Metastatic Pancreatic Carcinoma in the Ovary (tissue), 1 donor: ENCODE results near the genes MRPS18C and NKX6-1.

DNA sequence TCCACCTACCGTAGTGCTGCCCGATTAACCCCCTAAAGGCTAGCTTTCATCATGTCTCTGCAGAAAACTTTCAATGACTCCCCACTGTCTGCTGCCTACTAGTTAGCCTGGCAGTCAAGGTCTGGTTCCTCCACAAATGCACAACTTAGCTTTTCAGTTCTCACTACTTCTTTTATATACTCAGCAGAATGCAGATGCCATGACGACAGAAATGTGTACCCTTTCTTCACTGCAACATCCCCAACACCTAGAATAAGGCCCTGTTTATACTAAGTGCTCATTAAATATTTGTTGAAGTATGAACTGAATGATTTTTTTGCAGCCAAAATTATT is 30.9 kb upstream of the RASGEF1B start:
- PRO-cap, result no peak

GRCh38 chr4:81628477-81628948 is 156.8 kb upstream of the RASGEF1B start:
- PRO-cap, result no peak

DNA sequence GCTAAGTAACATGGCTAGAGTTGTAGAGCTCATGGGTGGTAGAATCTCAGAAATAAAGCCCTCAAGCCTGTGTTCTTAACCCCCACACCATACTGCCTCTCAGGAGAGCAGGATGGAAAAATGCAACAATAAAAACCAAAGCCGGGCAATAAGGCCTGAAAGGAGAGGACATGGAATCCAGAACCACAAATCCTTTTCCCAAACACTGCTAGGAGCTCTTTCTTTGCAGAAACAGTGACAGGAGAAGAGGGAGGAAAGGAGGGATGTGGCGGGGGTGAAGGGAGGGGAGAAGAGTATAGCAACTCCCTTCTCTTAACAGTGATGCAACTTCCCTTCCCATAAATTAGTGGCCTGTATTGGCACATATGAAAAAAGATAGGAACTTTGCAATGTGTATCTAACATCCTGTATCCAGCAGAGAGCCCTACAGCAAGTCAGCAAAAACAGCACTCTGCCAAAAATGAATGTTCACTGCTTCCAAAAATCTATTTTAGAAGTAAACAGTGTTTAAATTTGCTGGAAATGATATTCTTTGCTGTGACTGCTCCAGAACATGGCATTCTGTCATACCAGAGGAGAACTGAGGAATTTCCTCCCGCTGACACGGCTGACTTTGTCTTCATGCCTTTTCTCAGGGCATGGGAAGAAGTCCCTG is 343.2 kb upstream of the RASGEF1B start:
- PRO-cap, result no peak

GRCh38 chr4:82223668-82224232 is 150.0 kb downstream of the HNRNPD start:
- PRO-cap, result no peak

DNA sequence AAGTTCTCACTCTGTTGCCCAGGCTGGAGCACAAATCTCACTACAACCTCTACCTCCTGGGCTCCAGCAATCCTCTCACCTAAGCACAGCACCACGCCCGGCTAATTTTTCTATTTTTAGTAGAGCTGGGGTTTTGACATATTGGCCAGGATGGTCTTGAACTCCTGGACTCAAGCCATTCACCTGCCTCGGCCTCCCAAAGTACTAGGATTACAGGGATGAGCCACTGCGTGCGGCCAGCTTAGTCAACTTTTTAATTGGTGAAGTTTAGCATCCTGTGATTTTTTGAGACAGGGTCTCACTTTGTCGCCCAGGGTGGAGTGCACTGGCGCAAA is 8.4 kb downstream of the HNRNPDL start:
- PRO-cap, result no peak

DNA sequence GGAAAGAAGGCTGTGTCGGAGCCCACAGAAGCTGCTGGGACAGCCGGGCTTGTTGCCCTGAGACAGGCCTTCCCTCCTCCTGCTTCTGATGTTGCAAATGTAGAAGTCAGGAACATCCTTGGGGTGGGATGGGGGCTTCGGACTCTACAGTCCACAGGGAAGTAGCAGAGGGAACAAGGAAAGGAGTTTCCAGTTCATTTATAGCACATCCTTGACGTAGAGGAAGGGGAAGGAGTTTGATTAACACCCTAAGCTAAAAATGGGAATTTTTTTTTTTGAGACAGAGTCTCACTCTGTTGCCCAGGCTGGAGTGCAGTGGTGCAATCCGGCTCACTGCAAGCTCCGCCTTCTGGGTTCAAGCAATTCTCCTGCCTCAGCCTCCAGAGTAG is 64.7 kb upstream of the TMEM150C start:
- PRO-cap, result no peak

DNA sequence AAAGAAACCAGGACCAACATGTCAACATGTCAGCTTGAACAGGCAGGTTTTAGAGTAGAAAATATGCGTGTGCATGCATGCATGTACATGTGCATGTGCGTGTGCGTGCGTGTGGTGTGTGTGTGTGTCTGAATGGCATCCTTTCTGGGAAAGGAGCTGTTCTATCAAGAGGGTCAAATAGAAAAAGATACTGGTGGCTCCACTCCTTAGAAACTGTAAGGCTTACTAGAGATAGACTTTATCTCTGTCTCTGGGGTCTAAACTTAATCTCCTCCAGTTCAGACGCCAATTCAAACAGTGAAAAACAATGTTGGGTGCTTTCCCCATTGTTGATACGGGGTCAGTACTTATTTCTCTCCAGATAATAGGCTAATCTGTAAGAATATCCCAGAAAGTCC is 110.4 kb downstream of the SCD5 start:
- PRO-cap, result no peak

GRCh38 chr4:82717843-82718671 is 80.5 kb downstream of the SCD5 start:
- PRO-cap, result no peak

DNA sequence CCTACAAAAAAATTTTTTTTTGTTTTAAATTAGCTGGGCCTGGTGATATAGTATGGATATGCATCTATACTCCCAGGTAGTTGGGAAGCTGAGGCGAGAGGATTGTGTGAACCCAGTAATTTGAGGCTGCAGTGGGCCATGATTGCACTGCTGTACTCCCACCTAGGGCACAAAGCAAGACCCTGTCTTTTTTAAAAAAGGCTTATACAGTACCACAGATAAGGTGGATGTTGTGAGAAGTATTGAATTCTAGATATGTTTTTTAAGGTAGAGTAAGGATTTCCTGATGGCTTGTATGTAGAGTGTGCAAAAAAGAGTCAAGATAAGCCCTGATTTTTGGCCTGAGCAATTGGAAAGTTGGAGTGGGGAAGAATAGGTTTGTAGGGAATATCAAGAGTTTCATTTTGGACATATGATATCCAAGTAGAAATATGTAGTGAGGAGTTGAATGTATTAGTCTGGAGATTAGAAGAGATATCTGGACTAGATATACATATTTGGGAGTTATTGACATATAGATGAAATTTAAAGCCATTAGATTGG is 16.3 kb downstream of the COPS4 start:
- PRO-cap, result no peak

DNA sequence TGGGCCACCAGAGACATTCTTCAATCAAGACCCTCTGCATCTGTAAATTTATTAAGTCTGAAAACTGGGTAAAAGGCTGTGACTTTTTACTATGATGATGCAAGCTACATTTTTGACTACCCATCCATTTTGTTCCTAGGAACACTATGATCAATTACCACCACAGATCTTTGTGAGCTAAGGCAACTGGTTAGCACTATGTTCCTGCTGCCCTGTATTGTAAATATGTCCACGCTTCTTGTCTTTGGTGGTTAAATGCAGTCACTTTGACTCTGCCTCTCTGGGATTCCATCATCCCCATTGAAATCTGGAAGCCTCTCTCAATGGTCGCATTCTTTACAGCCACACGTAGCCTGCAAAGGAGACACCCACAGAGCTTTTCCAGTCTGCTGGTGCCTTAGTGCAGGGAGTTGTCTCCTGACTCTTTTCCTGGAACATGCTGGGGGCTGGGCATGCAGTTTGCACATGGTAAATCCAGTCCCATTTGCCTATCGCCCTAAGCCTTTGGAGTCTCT is 34.0 kb downstream of the COQ2 start:
- PRO-cap, result no peak

GRCh38 chr4:83283582-83284049 is 982 bp downstream of the COQ2 start:
- PRO-cap, result no peak

DNA sequence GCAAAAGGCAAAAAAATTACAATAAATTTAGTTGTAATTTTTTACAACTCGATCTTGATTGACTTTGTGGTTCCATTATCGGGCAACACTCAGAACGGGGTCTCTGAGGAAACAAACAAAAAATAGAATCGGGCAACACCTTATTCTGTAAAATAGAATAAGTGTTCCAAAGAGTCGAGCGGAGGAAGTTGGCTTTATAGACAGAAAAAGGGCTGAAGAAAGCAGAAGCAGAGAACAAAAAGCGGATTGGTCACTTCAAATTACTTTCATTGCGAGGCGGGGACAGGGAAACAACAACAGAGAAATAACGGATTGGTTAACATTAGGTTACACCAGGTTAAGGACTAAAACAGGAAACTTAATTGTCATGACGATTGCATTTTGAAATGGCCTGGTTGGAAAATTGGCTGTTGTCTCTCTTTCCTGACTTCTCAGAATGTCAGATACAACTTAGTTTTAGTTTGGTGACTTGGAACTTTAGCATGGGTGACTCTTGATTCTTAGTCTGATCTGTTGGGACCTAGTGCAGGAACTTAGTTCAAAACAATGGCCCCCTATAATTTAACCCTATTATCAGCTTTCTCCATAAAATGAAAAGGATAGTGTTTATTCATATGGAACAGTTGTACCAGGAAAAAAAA is 489 bp upstream of the COQ2 start:
- PRO-cap, result no peak

GRCh38 chr4:83356977-83357622 is 22.5 kb upstream of the HPSE start:
- PRO-cap, result no peak

GRCh38 chr4:83455695-83456308 is at the start of gene MRPS18C:
TSS of gene MRPS18C (plus strand) at chr4:83456058.
- PRO-cap, result bidirectional peak, plus-strand start at chr4:83456041, minus-strand start at chr4:83455845

- PRO-cap, result no peak
Measured at GRCh38 chr4:84087592-84088257, 411.4 kb downstream of the NKX6-1 start.

- PRO-cap, result no peak
Measured at GRCh38 chr4:84298545-84299513, 200.3 kb downstream of the NKX6-1 start.

GRCh38 chr4:84482721-84483246 is 16.3 kb downstream of the NKX6-1 start:
- PRO-cap, result no peak

- PRO-cap, result unidirectional peak, minus-strand start at chr4:84499247
Measured at GRCh38 chr4:84498611-84499721, at the start of gene NKX6-1. TSS of gene NKX6-1 (minus strand) at chr4:84499292.

DNA sequence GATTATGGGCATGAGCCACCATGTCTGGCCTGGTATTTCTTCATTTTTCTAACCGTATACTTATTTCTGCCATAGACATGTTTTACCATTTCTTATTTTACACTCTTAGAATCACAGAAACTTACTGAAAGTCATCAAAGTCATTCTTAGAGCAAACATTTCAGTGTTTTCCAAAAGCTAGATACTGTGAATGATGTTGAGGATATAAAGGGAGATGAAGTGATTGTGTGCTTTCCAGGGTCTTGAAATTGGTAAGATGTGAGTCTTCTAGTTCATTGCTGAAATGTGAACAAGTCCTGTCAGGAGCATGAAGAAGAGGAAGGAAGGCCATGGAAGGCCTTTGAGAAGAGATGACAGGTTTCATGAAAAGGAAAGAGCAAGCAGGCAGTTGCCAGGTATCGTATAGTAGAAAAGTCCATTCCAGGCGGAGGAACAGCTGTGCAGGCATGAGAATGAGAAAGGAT is 42.2 kb downstream of the CDS1 start:
- PRO-cap, result no peak

- PRO-cap, result no peak
Measured at GRCh38 chr4:84939031-84939453, 27.4 kb downstream of the WDFY3 start.